Spinal cord (tissue), 3 donors: ENCODE results near the genes ECT2L and ABRACL.

- PRO-cap, result no peak
- RAMPAGE, long total RNA, result no peak
Measured at GRCh38 chr6:138484896-138485661, 14.2 kb downstream of the NHSL1 start.

GRCh38 chr6:138560075-138560930 lies 61.0 kb upstream of the NHSL1 start:
- PRO-cap, result no peak
- RAMPAGE, long total RNA, result no peak

- PRO-cap, result no peak
- RAMPAGE, long total RNA, result start-site peak on the plus strand at chr6:138796087-138796124, 5 and 6 reads in 2 replicates
Measured at GRCh38 chr6:138795555-138796676, at the start of gene ECT2L. TSS of gene ECT2L (plus strand) at chr6:138796087.

GRCh38 chr6:138987035-138987425 lies 1.0 kb downstream of the REPS1 start:
- PRO-cap, result no peak
- RAMPAGE, long total RNA, result no peak

- PRO-cap, result no peak
- RAMPAGE, long total RNA, result start-site peak on the plus strand at chr6:139028682-139028804, 287 and 270 reads in 2 replicates
Measured at GRCh38 chr6:139028269-139029429, at the start of gene ABRACL. TSS of gene ABRACL (plus strand) at chr6:139028745.

GRCh38 chr6:139133453-139133652 lies 1.5 kb upstream of the HECA start:
- PRO-cap, result no peak
- RAMPAGE, long total RNA, result no peak

- PRO-cap, result no peak
- RAMPAGE, long total RNA, result no peak
Measured at GRCh38 chr6:139349299-139349859, 25.1 kb downstream of the CITED2 start.

GRCh38 chr6:139371285-139372356 lies 2.8 kb downstream of the CITED2 start:
- PRO-cap, result no peak
- RAMPAGE, long total RNA, result no peak

DNA sequence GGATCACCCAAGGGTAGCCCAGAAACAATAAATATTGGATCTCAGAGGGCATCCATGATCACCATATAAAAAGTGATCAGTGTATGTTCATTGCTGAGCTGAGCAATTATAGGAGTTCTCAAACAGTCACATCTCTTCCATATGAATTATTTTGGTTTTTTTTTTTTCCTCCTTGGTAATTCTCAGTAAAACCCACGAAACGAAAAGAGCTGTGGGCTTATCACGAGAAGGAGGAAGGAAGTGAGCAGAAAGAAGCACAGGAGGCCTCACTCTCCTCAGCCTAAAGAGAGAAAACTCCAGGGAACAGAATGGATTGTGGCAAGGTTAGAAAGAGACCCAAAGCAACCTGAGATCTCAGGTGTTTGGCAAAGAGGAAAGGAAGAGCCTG lies 67.7 kb upstream of the CITED2 start:
- PRO-cap, result no peak
- RAMPAGE, long total RNA, result no peak

DNA sequence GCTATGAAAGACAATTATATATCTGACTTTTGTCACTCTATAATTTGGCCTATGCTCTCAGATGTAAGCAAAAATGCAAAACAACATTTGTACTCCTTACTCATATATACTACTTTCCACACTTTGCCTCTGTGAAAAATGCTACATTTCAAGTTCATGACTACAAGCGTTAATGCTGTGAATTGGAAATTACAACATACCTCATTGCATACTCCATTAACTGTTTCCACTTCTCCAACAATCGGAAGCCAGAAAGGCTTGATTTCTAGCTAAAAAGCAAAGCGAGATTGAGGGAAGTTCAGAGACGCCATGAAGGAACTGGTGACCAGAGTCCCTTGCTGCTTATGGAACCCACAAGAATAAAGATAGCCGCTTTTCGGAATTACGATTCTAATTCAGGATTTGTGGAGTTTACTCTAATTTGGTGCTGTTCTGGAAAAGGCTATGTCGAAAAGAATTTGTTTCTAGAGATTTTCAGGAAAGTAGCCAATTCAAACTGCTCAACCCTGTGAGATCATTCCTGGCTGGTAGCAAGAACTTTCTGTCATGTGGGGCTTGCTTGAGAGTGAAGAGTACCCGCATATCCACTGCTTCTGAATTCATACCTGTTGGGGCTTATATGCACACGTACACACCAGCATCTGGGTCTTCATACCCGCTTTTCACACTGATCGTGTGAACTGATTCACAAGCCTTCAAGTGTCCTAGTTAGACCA lies 98.0 kb upstream of the CITED2 start:
- PRO-cap, result no peak
- RAMPAGE, long total RNA, result no peak

DNA sequence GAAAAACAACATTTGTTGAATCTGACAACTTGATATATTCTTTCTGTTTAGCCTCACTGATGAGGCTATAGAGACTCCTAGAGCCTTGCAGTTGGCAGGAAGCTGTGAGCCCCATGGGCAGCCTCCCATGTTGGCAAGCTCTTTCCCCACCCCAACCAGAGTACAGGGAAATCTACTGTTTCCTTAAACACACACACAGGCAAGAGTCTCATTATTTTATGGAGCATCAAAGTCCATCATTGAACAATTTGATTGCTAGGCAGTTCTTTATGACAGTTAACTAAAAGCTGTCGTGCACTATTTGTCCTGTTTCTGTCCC lies 498.2 kb upstream of the CITED2 start:
- PRO-cap, result no peak
- RAMPAGE, long total RNA, result no peak

- PRO-cap, result no peak
- RAMPAGE, long total RNA, result no peak
Measured at GRCh38 chr6:139943418-139943734, 568.9 kb upstream of the CITED2 start.

DNA sequence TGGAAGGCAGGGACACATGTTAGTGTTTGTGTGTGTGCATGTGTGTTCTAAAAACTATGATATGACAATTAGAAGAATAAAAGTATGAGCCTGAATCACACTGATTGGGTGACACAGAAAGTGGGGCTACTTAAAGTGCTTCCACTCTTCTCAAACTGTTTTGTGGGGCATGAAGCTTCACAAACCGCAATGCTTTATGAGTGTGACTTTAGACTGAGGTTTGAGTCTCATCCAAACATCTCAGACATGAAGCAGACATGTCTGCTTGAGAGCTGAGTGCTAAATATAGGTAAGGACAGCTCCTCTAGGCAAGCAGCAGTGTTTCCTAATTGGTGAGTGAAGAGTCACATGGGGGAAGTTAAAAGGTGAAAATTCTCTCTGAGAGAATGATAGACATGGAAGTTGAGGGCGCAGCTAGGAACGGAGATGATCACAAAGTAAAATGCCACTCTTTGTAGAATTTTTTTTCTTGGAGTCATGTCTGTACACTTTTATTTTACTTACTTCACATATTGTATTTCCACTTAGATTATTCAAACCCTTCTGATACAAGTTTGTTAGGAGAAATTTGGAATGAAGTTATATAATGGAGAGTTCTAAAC lies 727.0 kb upstream of the CITED2 start:
- PRO-cap, result no peak
- RAMPAGE, long total RNA, result no peak

GRCh38 chr6:140572275-140572666 lies 1197.8 kb upstream of the CITED2 start:
- PRO-cap, result no peak
- RAMPAGE, long total RNA, result no peak

- PRO-cap, result no peak
- RAMPAGE, long total RNA, result no peak
Measured at GRCh38 chr6:142774371-142775280, 170.3 kb downstream of the HIVEP2 start.

DNA sequence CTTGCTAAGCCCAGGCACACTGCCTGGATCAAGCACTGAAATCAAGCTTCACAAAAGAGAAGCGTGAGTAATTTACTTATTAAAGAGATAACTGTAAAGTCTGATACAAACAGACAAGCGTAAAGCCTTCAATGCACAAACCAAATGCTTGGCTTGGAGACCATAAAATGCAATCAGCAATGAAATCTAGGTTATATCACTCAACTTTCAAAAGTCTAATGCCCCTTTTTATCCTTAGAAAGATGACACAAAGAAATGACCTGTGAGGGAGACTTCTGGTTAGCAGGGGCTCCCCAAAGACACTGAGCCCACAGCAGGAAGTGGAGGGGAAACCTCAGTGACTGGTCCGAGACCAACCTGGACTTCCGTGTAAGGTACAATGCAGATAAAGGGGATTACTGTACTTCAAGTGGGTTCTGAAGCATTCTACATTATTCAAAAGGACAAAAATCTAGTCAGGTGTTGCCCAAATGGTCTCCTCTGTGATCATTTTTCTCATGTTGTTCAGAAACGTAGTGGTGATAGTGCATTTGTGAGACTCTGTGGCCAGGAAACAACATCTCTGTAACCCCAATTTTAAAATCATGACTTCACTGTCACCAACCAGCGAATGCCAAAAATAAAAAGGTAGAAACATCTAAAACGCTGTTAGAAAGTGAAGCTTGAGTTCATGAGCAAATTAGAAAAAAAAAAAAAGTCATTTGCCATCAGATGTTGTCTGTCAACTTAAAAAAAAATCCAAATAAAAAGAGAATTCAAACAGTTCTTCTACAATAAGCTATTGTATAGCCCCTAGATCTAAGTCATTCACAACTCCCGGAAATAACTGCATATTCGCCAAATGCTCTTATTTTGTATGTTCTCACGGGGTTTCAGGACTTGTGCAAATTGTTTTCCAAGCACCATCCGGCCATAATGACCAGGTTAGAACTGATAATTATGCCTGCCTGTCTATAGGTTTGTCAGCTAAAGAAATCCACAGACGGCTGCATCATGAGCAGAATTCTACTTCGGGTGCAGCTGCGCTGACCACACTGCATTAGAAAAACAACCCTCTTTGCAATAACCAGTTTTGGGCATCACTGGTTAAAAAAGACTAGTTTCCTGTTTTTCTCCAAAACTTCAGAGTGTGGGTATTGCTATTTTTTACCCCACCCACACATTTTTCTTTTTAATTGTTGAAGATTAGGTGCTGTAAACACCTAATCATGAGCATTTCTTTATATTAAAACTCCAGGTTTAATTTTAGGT lies 88.0 kb downstream of the HIVEP2 start:
- PRO-cap, result no peak
- RAMPAGE, long total RNA, result no peak

DNA sequence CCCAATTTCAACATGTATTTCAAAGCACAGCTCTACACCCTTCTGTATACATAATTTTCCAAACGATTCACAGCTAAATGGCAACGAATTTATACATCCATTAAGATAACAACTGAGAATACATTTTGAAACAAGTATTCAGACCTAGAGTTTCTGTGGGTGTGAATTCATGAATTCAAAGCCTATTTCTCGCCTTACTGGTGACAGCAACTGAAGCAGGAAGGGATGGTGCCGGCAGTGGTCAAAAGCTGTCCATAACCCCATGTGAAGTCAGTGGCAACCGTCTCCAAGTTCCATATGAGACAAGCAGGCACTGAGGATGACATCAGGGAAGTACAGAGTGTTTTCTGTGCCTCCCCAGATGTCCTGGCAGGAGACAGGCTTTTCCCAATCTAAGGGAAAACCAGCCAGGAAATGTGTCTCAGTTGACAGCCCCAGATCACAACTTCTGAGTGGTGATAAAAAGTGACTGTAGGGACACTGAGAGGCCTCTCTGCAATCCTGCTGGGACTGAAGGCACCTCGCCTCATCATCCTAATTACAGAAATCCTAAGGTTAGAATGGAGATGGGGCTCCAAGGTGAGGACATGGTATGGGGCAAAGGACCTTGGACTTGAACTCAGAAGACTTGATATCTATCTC lies 66.6 kb downstream of the HIVEP2 start:
- PRO-cap, result no peak
- RAMPAGE, long total RNA, result no peak

DNA sequence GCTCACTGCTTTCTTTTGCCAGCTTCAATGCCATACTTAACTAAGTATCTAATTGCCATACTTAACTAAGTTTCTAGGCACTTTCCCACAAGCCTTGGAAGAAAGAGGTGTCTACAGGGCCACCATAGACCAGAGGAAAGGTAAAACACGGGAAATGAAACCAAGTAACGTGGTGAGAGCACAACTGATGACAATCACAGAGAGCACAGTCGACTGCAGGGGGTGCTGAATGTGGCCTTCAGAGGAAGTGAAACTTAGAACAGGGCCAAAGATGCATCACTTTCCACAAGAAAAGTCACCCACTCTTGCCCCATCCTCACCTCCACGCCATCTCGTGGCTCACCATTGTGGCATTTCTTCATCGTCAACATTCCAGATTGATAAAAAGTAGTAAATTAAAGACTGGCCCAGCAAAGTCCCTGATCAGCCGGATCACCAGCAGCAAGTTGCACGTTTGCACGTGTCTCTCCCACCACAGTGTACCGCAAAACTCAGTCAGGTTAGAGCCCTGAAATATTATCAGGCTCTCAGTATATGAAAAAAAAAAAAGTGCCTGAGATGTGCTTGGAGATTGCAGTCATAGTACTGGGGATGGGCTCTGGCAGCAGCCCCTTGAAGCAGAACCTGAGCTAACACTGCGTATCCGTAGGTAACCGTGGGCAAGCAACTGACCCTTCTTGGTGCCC lies 31.4 kb downstream of the HIVEP2 start:
- PRO-cap, result no peak
- RAMPAGE, long total RNA, result no peak

DNA sequence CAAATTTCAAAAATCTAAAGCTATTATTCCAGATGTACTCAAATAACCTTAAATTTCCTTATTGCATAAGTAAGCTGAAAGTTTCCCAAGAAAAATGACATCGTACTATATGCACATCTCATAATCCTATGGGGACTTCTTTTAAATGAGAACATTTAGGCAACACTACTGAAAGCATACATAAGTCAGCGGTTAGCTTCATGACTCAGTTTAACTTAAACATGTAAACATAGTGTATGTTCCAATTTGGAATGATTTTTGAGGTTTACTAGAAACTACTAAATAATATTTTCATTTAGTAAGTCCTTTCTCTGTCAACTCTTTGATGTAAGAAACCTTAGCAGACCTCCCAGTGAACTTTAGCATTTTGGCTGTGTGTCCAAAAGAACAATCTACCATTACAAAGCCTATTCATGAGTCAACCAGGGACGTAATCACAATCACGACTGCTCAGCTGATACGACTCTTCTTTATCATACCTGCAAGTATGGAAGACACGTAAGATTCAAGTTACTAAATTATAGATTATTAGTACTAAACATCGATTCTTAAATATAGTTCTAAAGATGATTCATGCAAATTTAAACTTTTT lies 19.3 kb downstream of the HIVEP2 start:
- PRO-cap, result no peak
- RAMPAGE, long total RNA, result no peak

DNA sequence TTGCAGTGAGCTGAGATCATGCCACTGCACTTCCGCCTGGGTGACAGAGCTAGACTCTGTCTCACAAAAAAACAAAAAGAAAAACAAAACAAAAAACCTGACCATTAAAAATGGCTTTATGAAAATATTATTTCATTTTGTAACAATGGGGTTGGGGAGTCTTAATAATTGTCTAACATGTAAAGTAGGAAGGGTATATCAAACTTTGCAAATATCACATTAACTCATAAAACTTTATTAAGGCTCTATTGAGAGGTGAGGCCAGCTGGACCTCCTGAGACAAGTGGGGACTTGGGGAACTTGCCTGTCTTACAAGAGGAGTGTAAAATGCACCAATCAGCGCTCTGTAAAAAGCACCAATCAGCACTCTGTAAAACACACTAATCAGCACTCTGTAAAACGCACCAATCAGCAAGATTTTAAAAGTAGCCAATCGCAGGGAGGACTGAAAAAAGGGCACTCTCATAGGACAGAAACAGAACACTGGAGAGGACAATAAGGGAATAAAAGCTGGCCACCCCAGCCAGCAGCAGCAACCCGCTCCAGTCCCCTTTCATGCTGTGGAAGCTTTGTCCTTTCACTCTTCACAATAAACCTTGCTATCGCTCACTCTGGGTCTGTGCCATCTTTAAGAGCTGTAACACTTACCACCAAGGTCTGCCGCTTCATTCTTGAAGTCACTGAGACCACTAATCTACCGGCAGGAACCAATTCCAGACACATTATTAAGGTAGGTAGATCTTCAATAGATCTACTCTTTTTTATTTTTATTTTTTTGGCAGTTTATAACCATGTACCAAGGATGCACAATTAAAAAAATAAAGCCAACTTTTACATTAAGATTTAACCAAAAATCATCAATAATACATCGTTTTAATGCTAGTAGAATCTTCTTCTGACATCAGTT lies 1.8 kb upstream of the AIG1 start:
- PRO-cap, result no peak
- RAMPAGE, long total RNA, result no peak